Subcutaneous preadipocyte (primary cell): ENCODE measurements around the gene SPTLC2.

DNA sequence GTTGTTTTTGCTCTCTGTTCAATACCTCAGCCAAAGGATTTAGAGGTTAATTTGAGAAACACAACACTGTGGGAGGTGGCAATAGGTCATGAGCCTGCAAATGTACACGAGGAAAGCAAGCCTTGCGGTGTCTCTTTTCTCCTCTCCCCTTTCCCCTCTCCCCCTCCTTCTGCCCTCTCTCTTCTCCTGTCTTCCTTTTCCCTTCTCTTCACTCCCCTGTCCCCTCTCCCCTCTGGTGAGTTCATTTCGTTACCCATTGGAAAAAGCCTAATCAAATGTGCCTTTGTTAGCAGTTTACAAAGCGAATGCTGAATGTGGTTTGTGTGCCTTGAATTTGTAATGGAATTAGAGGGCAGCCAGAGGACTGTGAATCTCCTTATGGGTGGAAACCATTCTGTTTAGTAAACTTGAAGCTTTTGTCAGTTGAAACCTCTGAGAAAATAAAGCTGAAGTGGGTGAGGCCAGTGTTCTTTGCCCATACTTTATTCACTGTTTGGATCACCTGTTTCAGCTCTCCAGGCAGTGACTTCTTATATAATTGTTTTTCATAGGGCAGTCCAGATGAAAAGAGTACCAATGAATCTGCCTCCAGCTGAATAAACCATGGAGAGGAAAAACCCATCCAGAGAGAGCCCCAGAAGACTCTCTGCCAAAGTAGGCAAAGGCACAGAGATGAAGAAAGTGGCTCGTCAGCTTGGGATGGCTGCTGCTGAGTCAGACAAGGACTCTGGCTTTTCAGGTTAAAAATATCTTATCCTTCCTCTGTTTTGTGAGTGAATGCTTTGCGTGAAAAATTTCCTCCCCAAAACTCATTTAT, 7.3 kb downstream of the CIPC start:
- CAGE, long polyA plus RNA, result no peak

GRCh38 chr14:77158169-77158571, 16.6 kb upstream of the ZDHHC22 start:
- CAGE, long polyA plus RNA, result no peak

DNA sequence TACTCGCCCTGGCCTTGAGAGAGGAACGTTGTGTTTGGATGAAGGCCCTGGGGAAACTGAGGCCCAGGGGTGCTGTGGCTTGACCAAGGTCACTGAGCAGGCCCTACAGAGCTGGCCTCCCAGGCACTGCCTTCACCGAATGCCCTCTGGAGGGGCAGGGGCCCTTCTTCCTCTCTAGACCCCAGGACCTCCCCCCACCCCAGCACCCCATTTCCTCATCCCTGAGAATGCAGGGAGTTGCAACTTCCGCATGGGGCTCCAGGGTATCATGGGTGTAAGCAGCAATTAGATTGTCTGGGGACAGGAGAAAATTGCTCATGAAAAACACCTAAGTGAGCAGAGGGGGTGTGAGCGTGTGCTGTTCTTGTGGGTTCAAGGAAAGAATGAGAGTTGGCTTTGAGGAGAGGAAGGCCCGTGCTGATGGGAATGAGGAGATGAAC, 872 bp downstream of the TMEM63C start:
- CAGE, long polyA plus RNA, result no peak

DNA sequence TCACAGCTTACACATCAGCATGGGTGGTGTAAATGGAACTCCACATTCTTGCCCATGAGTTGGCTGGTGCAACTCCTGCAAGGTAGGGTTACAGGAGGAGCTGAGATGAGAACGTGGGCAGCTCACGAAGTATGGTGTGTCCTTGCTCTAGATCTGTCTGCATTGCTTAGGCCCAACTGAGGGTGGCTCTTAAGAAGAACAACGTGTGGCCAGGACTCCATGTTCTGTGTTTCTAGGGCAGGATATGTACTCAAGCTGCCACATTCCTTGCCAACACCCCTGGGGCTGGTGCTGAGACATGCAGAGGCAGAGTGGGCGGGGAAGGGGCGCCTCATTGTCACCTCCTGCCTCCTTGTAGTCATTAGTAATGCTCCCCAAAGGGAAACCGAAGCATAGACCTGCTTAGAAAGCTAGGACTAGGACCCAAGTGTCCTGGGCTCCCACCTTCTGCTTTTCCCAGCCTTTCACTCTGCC, 3.2 kb downstream of the TMEM63C start:
- CAGE, long polyA plus RNA, result no peak

- CAGE, long polyA plus RNA, result no peak
Observed at GRCh38 chr14:77278592-77279191, 7.7 kb upstream of the NGB start.

DNA sequence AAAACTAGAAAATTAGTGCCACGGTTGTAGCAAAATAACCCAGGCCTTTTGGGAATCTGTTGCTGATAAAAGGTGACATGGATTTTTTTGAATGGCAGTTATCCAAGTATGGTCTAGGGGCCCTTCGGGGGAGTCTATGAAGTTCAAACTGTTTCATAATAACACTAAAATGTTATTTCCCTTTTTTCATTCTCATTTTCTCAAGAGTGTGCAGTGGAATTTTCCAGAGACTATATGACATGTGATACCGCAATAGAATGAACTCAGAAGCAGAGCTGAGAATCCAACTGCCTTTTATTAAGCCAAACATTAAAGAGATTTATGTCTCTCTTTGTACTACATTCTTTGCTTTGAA, 26.9 kb downstream of the GSTZ1 start:
- CAGE, long polyA plus RNA, result no peak

DNA sequence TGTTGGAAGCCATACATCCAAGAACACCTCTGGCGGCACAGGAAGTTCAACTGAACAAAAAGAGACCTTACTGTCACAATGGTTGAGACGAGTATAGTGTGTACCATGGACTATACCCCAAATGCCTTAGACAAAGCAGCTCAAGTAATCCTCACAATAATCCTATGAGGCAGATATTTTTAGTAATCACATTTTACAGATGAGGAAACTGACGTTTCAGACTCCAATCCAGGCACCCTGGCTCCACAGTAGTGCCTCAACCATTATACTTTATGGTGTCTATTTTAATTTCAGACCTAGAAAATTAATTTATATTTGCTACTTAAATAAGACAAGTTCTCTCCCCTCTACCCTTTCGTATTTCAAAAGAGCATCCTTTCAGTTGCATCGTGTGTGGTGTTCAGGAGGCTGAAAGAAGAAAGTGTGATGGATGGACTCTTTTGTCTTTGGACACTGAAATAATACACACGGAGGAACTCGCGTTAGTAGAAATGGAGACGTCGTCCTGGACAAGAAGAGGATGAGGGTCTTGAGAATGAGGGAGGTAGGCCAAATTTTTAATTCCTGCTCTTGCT, 1.1 kb downstream of the TMED8 start:
- CAGE, long polyA plus RNA, result no peak

DNA sequence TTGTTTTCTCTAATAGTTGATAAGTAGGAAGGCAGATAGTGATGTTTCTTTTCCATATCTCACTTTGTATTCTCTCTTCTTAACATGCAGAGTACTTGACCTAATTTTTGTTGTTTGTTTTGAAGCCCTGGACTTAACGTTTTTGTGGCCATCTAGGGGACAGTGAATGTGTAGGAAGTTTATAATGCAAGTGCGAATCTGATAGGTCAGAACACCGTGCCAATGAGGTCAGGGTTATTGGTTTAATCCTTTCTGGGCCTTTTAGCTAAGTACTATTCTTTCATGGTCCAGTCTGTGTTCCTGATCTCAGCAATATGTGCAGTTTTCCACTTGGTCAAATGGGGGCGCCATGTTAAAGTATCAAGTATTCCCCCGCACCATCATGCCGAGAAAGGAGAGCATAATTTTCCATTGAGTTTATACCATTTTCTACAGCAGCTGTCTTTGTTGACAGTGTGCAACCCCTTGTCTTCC, 1.1 kb downstream of the AHSA1 start:
- CAGE, long polyA plus RNA, result no peak

GRCh38 chr14:77616058-77617235, at the start of gene SPTLC2:
Gene SPTLC2 (minus strand): TSS chr14:77616637.
- CAGE, long polyA plus RNA, result no peak

DNA sequence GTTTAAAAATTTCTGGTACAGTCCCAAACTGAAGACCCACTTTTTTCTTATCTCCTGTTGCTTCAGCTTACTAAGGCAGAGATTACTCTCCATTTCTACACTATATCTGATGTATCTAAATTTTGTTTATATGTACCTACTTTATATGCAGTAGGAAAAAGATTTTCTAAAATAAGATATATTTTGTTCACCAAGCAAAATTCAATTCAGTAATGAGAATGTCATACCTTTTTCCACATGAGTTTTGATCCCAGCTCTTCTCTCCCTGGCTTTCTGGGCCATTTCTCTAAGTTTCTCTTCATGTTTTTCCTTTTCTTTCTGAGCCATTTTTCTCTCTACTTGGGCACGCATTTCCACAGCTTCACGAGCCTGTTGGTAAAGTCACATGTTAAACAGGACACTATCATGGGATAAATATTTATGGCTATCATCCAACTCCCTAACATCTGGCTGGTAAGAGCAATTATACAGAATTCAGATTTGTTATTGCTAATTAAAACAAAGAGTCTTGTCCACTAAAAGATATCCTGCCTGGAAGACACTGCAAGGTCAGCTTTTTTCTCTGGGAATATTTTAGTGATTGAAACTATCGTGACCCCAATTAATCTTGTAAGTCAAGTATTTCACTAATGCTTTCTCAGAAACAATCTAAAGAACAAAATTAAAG, 23.0 kb downstream of the SLIRP start:
- CAGE, long polyA plus RNA, result no peak

DNA sequence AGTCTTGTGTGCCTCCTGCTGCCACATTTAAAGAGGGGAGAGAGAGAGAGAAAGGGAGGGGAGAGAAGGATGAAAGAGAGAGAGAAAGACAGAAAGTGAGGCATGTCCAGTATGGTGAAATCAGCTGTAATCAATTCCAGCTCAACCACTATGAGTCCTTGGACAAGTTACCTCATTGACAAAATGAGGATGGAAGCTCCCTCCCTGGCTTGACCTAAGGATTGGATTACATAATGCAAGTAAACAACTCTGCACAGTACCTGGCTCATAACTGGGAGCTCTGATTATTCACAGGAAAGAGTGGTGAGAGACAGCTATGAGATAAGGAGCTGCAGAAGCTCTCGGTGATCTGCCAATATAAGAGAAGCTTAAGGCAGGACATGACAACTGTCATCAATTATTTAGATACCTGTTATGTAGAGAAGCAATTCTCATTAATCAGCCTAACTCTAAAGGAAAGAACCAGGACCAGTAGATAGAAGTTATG, 791.7 kb downstream of the DIO2 start:
- CAGE, long polyA plus RNA, result no peak

GRCh38 chr14:80310981-80311422, 99.7 kb upstream of the DIO2 start:
- CAGE, long polyA plus RNA, result no peak

DNA sequence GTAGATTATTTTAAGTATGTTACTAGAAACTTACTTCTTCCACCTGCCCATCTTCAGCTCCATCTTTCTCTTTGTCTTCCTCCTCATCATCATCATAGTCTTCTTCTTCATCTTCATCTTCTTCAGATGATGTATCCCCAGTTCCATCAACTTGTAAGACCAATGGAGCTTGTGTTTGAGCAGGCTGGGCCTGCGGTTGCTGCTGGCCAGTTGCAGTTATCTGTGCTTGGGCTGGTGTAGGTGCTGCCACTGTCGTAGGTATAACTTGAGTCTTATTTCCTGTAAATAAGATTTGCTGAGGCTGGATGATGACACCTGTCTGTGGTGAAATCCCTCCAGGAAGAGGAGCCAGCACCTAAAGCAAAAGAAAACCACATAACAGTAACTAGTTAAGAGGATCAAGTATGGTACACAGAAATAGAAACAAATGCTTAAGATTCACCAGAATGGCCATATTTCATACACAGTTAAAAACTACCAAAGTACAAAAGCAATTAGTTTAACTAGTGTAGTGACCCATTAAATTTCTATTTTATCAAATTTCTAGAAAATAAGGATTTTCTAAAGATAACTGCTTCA, 28.2 kb downstream of the GTF2A1 start:
- CAGE, long polyA plus RNA, result no peak

DNA sequence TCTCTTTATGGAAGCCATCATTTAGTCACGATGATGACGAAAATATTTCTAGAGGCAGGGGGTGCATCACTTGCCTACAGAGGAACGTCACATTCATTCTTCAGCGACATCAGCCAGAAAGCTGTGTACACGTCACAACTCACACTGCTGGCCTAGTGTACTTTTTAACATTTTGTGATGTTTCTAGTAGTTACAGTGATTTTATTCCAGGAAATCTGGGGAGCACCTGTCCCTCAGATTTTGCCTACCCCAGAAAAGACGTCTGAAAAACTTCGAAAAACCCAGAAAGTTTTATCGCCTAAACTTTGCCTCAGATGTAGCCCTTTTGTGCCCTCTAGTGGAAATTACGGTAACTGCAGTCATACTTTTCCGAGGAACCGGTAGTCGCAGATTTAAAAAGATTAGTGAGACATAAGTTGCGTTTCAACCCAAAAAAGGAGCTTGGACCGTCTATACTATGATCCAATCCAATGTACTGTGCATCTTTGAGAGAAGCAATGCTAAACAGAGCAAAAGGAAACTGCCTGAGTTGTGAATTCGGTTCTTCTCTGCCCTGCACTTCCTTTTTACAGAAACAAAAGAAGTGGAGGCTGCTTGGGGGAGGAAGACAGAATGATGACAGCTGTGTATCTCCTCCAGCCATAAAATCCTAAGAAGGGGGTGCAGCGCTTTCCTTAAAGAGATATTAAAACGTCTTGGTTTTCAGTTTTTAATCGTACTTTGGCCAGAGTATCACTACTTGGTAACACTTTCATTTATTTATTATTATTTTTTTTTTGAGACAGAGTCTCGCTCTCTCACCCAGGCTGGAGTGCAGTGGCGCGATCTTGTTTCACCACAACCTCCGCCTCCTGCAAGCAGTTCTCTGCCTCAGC, 64.5 kb upstream of the STON2 start:
- CAGE, long polyA plus RNA, result no peak

- CAGE, long polyA plus RNA, result no peak
Observed at GRCh38 chr14:86312446-86313099, 782.6 kb downstream of the FLRT2 start.

DNA sequence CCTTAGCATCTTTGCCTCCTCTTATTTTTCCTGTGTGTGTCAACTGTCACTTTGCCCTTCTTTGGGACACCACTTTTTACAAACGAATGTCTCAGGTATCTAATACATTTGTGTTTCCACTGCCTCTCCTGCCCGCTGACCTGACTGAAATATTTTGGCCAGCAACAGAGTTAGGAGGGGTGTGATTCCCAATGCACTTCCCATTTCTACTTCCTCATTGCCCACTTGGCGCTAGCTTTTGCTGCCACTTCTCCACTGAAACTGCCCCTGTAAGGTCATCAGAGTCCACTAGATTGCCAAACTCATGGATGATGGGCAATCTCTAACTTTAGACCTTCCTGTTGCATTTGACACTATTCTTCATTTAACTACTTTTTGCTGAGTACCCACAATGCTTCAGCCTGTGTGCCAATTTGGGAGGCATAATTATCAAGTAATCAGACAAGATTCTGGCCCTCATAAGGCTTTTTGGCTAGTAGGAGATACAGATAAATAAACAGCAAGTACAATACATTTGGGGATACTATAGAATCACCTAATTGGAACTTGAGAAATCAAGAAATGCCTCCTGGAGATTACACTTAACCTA, 40.8 kb downstream of the GPR65 start:
- CAGE, long polyA plus RNA, result no peak

DNA sequence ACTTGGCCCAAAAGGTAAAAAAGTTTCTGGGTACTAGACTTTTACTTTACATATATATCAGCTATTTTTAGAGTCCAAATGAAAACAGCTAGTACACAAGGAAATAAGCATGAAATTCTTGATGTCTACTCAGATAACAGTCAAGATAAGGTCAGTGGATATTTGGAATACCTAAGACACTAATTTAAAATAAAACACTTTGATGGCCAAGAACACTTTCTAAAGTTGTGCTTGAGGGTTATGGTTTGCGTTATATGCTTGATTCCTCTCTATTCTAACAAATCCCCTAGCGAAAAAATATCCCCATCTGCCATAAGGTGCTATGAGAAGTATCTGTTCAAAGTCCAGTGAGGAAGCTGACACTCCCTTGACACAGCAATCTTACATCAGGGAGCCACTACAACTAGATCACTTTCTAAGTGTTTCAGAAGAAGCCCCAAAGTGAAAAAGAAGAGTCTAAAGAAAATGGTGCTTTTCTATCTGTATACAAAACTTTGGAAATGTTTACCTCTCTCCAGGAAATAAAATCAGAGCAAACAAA, 11.8 kb downstream of the PTPN21 start:
- CAGE, long polyA plus RNA, result no peak

DNA sequence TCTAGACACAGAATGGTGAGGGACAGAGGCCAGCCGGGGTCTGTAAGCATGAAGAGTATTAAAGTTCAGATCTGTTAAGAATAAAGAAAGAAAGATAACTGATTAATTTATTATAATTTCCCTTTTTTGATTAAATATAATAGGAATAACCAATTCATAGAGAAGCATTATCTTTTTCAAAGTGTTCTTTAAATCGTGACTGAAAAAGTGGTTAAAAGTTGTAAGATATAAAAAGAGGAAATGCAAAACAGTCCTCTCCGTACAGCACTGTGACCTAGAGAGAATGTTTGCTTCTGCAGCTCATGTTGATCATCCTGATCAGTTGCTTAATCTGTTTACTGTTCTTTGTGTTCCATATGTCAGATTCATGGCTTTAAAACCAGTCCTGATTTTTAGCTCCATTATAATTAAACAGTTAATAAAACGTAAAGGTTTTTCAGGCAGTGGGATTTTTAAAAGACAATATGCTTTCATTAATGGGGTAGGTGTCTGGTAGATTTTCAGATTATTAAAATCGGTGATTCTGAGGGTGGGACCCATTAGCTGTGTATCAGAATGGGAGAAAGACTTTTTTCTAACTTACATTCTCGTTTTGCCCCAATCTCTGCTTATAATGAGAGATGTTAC, 4.8 kb downstream of the TTC8 start:
- CAGE, long polyA plus RNA, result no peak

DNA sequence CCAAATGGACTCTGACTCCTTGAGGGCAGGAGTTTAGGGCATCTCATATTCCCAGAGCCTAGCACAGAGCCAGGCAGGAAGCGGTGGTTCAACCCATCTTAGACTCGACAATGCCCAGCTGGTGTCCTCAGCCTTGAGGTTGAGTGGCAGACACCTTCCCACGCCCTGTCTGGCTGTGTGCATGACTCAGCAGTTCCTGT, 176.0 kb downstream of the TTC8 start:
- CAGE, long polyA plus RNA, result no peak

DNA sequence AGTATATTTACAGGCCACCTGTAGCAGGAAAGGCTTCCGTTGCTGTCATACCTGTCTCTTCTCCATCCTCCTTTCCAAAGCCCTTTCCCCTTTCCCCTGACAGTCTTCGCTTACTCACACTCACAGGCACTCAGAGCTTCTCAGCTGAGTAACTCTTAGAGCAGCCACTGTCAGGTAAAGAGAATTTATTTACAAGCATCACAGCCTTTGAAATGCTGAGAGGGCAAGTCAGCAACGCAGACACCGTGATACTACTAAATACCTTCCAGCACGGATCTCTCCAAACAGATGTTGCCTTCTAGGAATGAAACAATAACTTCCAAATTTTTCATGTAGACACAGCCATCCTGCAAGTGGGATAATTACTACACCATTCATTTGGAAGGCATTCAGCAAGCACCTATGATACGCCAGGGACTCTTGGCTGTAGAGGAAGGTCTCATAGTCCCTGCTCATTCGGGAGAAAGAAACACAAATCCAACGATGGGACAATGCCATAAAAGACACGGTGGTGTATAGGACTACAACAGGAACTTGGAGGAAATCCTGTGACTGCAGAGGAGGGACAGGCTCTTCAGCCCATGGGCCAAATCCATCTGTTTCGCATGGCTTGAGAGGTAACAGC, 167.7 kb downstream of the FOXN3 start:
- CAGE, long polyA plus RNA, result no peak